Mesenteric fat pad (tissue), 1 donor: ENCODE results near the genes SULT1C2 and EDAR.

DNA sequence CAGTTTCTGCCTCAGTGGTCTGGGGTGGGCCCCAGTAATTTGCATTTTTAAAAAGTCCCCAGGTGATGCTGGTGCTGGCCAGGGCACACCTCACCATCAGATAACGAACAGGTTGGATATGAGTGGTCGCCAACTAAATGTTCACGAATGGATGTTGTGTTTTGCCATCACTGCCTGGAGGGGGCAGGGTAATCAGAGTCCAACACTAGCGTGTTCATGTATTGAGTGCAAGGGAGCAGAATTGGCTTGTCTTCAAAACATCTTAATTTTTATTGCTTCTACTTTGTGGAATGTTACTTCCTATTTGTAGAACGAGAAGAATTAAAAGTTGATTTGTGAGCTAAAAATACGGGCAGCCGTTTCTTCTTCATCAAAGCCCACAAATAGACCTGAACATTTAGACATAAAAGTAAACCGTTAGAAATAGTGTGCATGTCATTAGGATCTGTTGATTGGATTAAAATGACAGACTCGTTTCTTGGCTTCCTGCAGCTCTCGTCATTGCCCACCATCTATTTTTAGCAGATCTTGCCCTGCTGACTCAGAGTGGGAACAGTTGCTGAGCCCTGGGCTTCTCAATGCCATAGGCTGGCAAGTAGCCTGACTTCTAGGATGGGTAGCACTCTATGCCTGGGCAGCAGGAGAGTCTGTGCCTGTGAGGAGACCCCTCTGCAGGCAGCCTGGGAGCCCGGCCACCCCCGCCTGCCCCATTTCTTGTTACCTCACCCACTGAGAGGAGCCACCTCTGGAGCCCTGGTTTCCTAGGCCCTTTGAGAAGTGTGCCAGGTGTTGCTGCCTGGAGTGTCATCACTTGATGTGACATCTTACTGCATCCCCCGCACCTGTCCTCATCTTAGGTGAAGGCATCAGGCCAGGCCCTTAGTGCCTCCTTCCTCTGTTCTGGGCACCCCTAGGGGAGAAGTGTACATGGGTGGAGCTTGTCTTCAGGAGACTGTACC, 45.4 kb downstream of the NCK2 start:
- PRO-cap: no peak

GRCh38 chr2:105934032-105934373, 131.5 kb upstream of the ECRG4 start:
- PRO-cap: no peak

DNA sequence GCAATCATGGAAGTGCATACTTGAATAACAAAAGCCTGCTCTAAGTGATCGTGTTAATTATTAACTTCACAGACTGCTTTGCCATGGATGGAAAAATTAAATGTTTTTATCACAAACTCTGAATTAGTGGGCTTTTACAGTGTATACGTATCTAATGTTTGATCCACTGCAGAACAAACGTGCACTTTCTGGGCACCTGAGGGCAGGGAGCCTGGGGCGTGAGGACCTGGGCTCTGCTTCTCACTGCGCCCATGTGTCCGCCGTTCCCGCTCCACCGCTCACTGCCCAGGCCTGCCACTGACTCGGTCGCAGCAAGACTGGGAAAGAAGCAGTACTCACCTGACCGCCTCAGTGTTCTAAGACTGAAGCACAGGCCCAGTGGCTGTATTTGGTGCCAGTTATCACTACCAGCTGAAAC, 48.0 kb downstream of the ECRG4 start:
- PRO-cap: no peak

DNA sequence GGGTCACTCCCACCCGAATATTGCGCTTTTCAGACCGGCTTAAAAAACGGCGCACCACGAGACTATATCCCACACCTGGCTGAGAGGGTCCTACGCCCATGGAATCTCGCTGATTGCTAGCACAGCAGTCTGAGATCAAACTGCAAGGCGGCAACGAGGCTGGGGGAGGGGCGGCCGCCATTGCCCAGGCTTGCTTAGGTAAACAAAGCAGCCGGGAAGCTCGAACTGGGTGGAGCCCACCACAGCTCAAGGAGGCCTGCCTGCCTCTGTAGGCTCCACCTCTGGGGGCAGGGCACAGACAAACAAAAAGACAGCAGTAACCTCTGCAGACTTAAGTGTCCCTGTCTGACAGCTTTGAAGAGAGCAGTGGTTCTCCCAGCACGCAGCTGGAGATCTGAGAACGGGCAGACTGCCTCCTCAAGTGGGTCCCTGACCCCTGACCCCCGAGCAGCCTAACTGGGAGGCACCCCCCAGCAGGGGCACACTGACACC, 62.9 kb downstream of the UXS1 start:
- PRO-cap: no peak

DNA sequence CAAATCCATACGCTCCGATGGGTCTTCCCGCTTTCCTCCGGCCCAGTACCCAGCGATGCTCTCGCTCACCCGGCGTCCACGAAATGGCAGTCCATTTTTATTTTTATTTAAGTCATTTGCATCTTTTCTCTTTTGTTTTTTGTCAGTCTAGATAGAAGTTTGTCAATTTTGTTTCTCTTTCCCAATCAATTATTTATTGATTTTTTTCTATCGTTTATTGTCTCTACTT, 59.6 kb upstream of the UXS1 start:
- PRO-cap: no peak

DNA sequence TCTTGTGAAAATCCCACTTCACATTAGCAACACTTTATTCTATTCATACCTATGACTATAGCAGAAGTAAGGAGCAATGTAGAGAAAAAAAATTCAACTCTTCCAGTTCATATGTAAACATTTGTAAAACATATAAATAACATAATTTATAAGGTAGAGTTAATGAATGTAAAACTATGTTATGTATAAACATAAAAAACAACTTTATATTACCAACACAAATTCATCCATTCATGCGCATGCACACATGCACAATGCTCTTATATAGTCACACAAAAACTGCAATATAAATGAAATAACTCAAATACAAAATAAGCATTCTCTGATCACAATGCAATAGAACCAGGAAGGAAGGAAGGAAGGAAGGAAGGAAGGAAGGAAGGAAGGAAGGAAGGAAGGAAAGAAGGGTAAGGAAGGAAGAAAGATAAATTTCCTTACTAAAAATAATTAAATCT, 381.8 kb upstream of the RGPD4 start:
- PRO-cap: no peak

GRCh38 chr2:108288481-108289218, at the start of gene SULT1C2:
Gene SULT1C2 (plus strand): TSS chr2:108288895.
- PRO-cap: no peak

DNA sequence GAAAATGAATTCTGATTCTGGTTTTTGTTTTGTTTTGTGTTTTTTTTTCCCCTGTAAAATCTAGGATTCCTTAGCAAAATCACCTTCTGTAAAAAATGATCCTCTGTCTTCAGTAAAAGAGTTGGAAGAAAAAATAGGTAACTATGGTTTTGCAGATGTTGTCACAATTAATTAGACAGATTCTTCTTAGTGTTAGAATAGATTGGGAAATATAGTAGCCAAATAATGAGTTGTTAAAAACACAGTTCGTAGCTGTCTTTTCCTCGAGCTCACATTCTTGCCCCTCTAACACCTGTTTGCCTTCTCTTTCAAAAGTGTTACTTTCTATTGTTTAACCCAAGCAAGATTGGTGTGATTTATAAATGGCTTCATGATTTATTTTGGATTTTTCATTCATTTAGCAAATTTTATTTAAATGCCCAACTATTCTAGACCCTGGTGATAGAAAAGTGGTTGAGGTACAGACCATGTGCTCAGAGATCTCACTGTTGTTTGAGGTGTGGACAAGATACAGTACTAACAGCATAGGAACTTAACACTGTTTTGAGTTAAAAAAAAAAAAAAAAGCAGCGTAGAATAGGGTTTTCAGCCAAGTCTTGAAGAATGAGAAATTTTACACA, 23.9 kb downstream of the GCC2 start:
- PRO-cap: no peak

DNA sequence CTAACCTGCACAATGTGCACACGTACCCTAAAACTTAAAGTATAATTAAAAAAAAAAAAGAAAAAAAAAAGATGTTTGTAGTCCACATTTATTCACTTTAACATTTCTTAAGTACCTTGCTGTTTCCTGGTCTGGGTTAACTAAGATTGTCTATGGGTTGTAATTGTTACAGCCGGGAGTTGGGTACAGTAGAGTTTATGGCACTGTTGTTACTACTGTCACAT, 36.2 kb downstream of the GCC2 start:
- PRO-cap: no peak

GRCh38 chr2:108601156-108601675, 66.9 kb downstream of the LIMS1 start:
- PRO-cap: no peak

DNA sequence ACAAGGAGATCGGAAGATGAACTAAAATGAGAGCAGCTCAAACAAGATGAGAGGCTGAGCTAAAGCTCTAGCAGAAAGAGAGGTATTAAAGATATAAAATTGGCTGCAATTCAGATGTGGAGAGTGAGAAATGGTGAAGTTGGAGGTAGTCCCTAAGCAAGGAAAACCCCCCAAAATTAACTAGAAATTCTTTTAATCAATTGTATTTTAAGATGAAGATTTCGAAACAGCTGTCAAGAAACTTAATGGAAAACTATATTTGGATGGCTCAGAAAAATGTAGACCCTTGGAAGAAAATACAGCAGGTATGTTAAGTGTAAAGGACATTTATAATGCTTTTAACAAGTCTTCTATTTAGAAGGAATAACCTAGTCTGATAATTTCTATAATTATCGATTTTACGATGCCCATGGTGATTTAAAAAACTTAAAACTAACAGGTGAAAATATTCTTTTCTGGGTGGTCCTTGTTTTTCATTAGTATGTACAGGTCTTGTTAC, 14.2 kb upstream of the CCDC138 start:
- PRO-cap: no peak

GRCh38 chr2:108970398-108970804, 18.6 kb downstream of the EDAR start:
- PRO-cap: no peak

DNA sequence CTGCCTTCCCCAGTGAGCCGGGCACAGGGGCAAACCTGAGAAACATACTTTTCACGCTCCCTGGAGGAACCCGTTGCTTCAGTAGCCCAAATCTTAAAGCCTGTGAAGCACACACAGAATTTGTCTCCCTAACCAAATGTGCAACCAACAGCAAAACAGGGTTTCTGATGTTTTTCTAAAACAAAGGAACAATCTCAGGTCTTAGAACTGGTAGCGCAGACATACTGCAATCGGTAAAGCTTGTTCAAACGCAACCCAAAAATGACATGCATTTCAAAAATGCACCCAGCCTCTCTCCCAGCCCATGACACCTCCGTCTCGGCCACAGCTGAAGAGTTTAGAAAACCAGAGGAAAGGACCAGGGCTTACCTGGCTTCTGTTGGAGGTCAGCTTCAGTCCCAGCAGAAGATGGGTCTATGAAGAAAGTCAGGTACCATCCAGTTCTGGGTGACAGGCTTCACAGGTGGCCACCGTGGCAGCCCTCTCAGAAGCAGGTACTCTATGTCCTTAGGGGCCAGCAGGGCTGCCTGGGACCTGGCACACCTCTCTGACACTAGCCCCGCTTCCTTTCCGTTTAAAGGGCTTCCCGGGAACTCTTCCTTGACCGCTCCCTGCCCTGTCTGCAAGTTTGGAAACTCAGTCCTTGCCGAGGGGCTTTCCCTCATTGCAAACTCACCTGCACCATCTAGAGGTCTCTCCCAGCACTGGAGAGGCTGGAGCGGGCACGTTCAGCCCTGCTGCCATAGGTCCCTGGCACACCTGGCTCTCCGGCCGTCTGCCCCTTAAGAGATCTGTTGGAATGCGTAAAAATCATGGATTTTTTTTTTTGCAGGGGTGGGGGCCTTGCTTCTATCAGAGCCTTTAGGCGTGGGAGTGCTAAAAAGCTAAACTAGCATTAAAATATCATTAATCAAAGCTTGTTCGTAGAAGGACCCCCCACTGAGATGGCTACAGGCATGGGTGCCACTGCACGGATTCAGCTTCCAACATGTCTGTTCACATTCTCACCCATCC, at the start of gene EDAR:
Gene EDAR (minus strand): TSS at position 630 of the 1,014 bp plus-strand sequence.
- PRO-cap: no peak

DNA sequence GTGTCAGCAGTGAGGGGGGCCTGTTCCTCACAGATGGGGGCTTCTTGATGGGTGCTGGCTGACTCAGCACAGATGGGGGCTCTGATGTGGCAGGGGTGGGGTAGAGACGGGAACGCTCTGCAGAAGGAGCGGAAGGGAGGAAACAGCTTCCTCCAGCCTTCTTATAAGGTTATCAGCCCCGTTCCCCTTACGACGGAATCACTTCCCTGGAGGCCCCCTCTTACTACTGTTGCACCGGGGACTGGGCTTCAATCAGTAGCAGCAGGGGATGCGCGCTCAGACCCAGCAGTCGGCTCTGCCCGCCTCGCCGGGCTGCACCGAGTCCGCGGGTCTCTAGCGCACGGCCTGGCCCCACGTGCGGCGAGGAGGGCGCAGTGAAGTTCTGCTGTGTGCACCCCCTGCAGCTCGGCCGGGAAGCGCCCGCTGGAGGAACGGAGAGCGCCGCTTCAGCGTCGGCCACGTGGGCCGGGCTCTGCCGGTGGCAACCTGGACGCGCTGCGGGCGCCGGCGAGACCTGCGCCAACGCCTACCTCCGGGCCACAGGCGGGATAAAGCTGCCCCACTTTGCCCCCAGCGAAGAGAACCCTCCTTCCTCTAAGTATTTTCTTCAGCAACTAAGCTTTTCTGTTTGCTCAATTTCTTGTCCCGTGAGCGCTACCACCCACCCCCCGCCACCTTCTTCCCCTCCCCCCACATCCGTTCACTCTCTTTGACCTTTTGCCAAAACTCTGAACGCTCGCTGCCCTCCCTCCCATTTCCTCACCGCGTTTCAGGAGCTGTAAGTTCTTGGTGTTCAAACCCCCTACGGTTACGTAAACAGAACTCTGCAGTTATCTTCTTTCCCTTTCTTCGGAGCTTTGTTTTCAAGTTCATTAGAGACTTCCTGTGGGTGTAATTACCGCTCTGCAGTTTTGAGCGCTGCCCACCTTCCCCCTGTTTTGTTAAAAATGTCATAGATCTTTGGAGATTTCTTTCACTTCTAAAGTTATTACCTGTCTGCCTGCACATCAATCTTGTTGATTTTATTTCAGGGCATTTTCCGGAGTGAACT, 42.5 kb upstream of the EDAR start:
- PRO-cap: no peak

DNA sequence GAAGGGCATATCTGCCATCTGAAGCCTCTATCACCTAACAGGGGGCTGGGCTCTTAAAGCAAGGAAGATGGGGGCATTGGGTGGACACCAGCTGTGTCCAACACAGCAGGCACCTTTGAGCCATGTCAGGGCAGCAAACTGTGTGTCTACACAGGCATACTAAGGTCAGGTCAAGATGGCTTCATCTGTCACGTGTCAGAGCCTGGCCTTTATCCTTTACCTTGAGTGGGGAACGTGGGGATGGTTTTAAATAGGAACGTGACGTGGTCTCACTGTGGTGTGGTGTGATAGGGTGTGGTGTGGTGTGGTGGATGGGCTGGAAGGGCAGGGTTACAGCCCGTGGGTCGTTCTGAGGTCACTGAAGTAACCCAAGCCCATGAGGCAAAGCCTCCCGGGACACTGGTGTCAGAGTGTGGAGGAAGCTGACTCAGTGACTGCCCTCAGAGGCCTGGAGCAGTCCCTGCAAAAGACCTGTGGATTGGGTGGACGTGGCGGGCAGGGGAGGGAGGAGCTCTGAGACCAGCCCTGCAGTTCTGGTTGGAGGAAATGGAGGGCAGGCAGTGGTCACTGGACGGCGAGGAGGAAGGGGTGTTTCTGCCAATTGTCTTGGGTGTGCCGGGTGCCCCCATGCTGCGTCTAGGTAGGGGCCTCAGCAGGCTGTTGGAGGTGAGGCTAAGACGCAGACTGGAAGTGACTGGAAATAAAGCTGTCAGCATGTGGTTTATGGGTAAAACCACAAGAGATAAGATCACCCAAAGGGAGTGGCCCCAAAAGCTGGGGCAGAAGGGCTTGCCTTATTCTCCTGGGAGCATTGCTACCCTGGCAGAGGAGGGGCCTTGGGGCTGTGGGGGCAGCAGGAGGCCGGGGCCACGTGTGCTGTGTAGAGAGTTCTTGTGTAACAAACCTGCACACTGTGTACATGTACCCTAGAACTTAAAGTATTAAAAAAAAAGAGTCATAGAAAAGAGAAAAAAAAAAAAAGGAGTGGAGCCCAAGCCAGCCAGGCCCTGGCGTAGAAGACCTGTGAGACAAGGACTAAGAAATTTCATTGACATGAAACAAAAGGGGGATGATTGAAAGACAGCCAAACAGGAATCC, 84.8 kb downstream of the SH3RF3 start:
- PRO-cap: no peak

DNA sequence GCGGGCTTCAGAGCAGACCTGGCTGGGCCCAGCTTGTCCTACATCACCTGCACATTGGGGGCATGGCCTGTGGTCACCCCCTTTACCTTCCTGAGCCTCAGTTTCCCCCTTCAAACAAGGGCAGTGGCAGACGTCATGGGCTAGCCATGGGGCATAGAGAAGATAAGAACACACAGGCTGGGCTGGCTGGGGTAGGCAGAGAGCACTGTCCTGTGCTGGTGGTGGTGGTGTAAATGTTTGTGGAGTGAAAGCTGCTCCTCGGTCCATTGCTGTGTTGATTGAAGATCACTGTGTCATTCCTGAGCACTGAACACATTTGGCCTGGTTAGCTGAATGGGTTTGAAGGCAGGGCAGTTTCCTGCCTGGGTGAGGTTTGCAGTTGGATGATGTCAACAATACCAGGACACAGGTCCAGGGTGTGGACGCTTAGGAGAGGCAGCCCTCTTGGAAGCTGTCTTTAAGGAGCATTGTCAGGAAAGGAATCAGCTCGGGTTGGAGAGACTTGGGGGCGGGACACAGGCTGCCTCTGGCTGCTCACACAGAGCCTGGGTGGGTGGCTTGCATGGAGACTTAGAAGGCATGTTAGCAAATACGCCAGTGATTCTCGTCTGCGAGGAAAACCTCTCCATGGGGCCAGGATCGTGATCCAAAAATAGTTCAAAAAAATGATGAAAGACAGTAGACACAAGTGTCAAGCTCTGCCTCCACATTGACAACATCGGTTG, 237.7 kb downstream of the SEPTIN10 start:
- PRO-cap: no peak

- PRO-cap: no peak
These were observed 177.3 kb downstream of the SEPTIN10 start for GRCh38 chr2:109436167-109437166.

GRCh38 chr2:109447209-109447896, 166.4 kb downstream of the SEPTIN10 start:
- PRO-cap: no peak

GRCh38 chr2:109502439-109503054, 111.2 kb downstream of the SEPTIN10 start:
- PRO-cap: no peak

GRCh38 chr2:109503743-109504423, 109.9 kb downstream of the SEPTIN10 start:
- PRO-cap: no peak